Measurements from ENCODE around the gene ARHGEF19.

DNA sequence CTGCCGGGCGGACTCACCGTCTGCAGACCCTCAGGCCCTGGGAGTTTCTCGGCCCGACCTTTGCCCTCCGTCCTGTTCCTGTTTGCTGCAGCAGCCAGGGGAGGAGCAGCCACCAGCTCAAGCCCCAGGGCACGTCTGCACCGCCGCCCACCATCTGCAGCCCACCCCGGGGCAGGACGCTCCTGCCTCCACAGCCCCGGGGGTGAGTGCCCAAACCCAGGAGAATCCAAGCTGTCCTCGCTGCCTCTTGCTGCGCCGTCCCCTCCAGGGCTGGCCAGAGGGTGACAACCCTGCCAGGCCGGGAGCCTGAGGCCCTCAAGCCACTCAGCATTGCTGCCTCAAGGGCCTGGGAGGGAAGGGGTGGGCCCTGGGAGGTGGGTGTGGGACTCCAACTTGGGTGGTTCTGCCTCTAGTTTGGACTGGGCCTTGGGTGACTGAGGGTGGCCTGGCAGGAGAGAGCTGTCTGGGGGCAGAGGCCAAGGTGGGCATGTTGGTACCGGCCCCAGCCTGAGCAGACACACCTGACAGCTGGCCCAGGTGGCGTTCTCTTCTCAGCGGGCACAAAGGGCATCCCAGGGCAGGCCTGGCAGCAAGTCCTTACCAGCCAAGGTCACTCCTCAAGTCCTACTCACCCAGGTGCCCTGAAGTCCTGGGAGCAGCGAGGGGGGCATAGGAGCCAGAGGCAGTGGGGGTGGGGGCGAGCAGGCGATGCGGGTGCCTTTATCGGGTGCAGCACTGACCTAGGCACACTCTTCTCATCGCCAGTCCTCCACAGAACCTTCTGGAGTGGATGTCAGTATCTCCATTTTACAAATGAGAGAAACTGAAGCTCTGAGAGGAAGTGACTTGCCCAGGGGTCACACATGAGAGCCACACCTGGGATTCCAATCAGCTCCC is 895 bp upstream of the SLC25A34 start:
- RRBS, 2 experiments, result no CpG with 5 or more reads among the region's 25 CpGs

DNA sequence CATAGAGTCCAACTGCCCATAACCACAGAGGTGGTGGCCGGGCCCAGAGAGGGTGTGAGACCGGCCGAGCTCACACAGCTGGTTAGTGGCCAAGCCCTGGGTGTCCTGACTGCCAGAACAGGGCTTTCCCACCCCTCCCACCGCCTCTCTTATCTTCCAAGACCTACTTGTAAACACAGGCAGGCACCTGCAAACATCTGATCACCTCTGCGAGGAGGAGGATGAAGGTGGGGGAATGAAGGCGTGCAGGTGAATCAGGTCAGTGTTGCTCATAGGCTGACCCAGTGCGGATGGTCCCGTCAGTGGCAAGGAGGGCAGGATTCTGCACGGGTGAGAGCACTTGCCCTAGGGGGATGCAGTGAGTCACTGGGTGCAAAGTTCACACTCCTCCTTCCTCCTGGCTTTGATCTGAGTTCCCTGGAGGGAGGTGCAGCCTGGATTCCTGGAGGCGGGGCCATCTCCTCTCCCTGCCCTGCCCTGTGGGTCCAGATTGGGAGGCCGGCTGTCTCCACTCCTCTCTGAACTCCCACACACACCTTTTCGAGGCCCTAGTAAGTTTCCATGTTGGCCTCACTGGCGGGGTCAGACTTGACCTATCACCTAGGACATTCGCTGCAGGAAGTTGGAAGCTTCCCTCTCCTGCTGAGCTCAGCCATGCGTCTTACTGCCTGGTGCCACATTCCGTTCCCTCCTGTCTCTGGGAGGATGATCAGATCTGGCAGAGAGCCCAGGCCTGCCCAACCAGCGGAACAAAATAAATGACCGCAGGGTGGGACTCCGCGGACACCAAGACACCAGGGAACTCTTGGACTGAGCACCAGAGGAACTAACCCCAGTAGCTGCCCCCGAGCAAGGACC is 7.3 kb downstream of the UQCRHL start:
- RRBS, 2 experiments, result no CpG with 5 or more reads among the region's 21 CpGs

DNA sequence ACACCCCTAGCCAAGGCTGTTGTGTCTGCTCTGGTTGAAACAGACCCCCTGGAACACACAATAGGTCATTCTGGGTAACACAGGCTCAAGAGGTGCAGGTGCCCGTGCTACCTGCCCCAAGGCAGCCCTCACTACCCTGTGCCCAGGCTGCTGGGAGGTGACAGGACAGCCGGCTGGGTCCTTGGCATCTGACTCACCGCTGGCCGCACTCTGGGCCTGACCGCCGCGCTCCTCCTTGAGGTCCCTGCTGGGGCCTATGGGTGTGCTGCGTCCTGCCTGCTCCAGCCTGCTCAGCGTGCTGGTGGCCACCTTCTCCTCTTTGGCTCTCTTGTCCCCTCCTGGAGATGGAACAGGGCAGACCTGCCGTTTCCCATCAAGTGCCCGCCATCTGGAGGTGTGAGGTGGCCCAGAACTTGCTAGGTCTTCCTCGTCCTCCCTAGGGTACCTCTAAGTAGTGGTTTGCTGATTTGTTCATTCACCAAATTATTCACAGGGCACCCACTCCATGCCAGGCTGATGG is 29.9 kb downstream of the ZBTB17 start:
- RRBS, 2 experiments, result no CpG with 5 or more reads among the region's 12 CpGs

- RRBS, 2 experiments, result no CpG with 5 or more reads among the region's 4 CpGs
Observed at GRCh38 chr1:15962258-15962603, 13.7 kb downstream of the ZBTB17 start.

GRCh38 chr1:16018966-16019480 is 1.2 kb upstream of the HSPB7 start:
- RRBS, 2 experiments, result no CpG with 5 or more reads among the region's 10 CpGs

GRCh38 chr1:16019481-16020003 is 1.7 kb upstream of the HSPB7 start:
- RRBS, 2 experiments, result no CpG with 5 or more reads among the region's 13 CpGs

- RRBS, 2 experiments, result no CpG with 5 or more reads among the region's 7 CpGs
Observed at GRCh38 chr1:16067058-16067825, 6.2 kb downstream of the FAM131C start.

DNA sequence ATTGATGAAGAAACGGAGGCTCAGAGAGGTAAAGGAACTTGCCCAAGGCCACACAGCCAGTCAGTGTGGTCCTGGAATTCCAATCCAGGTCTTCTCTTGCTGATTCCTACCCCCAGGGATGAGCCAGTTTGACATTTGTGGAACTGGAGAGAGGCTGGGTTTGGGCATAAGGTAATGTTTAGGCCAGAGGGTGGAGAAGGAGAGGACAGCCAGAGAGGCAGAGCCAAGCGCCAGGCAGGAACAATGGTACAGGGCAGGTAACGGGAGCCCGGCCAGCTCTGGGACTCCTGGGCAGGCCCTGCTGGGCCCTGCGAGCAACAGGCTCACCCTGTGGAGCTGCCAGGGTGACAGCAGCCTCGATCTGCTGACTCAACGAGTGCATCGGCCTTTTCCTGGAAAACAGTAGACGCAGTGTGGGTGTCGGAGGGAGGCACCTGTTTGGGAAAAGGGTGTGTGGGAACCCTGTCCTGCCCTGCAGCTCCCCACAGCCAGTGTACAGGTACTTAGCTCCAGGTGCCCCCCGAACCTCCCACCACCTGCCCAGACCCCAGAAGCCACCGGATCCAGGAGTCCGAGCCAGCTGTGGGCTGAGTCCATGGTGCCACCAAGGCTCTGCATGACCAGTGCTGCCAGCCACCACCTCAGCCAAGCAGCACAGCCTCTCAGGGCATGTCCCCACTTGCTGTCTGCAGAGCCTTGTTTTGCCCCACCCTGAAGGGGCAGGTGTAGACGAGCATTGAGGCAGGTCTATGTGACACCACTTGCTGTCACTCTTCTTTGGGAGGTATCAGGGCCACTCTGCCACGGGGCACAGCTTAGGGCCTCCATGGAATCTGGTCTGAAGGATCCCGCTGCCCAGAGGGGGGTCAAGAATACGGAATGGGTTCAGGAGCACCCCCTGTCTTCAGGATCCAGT is 28.1 kb downstream of the ARHGEF19 start:
- RRBS, 2 experiments, result no CpG with 5 or more reads among the region's 17 CpGs

- RRBS, 2 experiments, result no CpG with 5 or more reads among the region's 16 CpGs
Observed at GRCh38 chr1:16212051-16213056, at the start of gene ARHGEF19. TSS of gene ARHGEF19 (minus strand) at chr1:16212652.

DNA sequence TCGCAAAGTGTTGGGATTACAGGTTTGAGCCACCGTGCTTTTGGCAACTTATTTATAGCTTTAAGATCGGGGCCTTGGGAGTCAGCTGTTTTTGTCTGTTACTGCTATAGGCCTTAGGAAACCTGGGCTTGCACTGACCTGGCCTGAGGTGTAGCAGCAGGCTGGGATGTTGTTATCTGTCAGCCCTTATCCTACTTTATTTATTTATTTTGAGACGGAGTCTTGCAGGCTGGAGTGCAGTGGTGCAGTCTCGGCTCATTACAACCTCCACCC is 11.4 kb downstream of the SZRD1 start:
- RRBS, 2 experiments, result no CpG with 5 or more reads among the region's 5 CpGs

DNA sequence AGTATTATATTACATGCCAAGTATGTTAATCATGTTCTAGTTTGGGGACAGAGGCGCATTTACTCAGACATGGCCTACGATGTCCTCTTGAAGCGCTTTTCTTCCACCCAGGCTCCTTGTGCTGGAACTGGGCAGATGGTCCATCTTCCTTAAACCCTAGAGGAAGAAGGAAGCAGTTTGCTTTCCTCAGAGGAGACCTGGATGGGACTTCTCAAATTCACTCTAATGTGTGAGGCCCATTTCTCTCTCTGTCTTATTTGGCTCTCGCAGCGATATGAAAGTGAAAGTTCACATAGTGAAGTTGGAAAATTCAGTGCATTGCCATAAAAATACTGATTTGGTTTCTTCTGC is 20.1 kb downstream of the SZRD1 start:
- RRBS, 2 experiments, result no CpG with 5 or more reads among the region's 5 CpGs

- RRBS, 2 experiments, result 67 to 83% methylated on average over 1 to 3 of the region's 7 CpGs
Observed at GRCh38 chr1:16443387-16443787, 2.9 kb downstream of the NECAP2 start.

- RRBS, 2 experiments, result no CpG with 5 or more reads among the region's 18 CpGs
Observed at GRCh38 chr1:16443813-16444871, 3.6 kb downstream of the NECAP2 start.

- RRBS, 2 experiments, result 28 to 46% methylated on average over 1 of the region's 32 CpGs
Observed at GRCh38 chr1:16520331-16520972, 79.9 kb downstream of the NECAP2 start.

DNA sequence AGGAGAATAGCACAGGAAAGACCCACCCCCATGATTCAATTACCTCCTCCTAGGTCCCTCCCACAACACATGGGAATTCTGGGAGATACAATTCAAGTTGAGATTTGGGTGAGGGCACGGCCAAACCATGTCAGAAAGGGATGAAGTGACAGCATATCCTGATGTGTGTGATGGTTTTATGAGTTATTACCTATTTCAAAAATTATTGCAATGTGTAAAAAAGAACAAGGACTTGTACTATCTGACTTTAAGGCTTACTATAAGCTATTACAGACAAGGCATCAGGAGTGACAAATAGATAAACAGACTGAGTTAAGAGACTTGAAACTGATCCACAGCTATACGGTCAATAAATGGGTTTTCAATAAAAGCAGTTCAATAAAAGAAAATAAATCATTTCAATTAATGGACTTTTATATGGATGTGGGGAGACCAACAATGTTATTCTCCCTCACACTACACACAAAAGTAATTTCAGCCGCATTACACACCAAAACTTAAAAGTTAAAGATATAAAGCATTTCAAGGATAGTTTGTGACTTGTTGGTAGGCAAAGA is 97.3 kb downstream of the NECAP2 start:
- RRBS, 2 experiments, result no CpG with 5 or more reads among the region's 3 CpGs

DNA sequence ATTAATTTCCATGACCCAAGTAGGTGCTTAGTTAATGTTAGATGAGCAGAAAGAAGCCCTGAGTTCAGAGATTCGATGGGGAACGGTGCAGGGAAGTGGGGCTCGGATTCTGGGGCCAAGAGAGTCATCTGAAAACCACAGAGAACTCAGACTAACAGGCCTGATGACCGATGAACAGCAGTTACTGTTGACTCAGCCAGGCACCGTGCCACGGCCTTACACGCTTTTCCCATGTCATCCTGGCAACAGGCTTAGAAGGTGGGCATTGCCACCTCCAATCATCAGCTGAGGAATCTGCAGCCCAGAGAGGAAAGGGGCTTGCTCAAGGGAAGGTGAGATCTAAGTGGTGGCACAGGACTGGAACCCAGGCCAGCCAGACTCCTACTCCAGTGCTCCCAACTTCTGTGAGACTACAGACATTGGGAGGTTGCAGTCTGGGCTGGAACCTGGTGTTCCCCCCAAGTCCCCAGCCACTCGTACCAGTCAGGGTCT is 182.9 kb downstream of the NECAP2 start:
- RRBS, 2 experiments, result no CpG with 5 or more reads among the region's 8 CpGs

DNA sequence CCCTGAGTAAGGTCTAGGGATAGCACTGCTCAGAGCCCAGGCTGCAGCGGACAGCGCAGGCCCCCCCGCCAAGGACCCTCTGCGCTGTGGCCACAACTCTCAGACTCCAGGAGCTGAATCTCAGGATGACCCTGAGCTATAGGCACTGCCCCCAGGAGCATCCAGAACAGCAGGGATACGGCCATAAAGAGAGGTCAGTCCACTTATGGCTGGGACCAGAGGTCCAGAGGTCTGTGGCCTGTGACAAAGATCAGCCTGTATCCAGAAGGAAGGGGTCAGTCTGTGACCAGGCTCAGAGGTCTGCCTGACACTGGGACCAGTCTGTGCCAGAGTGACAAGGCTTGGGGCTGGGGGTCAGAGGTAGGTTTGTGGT is 186.2 kb downstream of the NECAP2 start:
- RRBS, 2 experiments, result no CpG with 5 or more reads among the region's 5 CpGs

- RRBS, 2 experiments, result no CpG with 5 or more reads among the region's 7 CpGs
Observed at GRCh38 chr1:16697127-16697581, 224.6 kb upstream of the CROCC start.

DNA sequence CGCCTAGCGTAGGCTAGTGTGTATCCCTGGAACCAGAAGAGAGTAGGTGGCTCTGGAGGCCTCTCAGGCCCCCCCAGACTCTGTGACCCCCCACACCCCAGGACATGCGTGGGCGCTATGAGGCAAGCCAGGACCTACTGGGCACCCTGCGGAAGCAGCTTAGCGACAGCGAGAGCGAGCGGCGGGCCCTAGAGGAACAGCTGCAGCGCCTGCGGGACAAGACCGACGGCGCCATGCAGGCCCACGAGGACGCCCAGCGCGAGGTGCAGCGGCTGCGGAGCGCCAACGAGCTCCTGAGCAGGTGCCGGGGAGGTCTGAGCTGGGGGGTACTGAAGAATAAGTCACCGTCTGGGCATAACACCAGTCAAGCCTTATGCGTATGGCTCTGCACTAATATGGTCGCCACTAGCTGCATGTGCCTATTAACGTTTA is 18.1 kb downstream of the CROCC start:
- RRBS, 2 experiments, result no CpG with 5 or more reads among the region's 28 CpGs

- RRBS, 2 experiments, result no CpG with 5 or more reads among the region's 14 CpGs
Observed at GRCh38 chr1:16945965-16946615, 24.4 kb downstream of the CROCC start.